HTERT-HM (cell line): ENCODE measurements around a stretch of chr9.

DNA sequence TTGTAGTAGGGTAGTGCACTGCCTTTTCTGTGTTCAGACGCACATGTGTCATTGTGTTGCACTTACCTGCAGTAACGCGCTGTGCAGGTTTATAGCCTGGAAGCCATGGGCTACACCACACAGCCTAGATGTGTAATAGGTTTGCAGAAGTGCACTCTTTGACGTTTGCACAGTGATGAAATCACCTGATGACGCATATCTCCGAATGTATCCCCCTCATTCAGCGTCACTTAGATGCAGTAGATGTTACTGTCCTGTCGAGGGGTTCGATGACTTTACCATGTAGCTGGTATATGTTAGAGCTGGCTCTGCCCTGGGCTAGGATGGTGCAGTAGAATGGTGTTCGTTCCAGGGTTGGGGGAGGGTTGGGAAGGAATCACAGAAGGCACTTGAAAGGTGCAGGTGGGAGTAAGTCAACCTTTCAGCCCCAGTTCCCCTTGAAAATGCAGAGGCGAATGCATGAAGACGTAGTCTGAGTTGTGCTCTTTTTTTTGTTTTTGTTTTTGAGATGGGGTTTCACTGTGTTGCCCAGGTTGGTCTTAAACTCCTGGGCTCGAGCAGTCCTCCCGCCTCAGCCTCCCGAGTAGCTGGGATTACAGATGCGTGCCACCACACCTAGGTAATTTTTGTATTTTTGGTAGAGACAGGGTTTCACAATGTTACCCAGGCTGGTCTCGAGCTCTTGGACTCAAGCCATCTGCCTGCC lies 13.3 kb downstream of the EHMT1 start:
- RRBS = no CpG with 5 or more reads among the region's 17 CpGs

DNA sequence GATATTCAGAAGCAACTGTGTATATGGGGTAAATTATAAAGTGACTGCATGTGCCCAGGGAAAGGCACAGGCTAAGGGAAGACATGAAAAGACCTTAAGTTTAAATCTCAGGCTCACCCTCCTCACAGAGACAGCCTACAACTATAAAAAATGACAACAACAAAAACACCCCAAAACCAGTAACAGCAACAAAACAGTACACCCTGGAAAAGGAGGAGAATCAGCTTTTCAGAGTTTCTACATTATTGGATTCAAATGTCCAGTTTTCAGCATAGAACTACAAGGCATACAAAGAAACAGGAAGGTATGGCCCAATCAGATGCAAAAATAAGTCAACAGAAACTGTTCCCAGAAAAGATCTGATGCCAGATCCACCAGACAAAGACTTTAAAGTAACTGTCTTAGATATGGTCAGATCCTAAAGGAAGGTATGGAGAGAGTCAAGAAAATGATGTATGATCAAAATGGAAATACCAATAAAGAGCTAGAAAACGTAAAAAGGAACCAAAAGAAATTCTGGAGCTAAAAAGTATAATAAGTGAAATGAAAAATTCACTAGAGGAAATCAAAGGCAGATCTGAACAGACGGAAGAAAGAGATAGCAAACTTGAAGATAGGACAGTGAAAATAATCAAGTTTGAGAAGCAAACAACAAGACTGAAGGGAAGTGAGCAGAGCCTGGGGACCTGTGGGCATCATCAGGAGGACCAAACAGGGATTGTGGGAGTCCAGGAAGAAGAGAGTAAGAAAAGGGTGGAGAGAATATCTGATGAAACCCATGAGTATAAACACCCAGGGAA lies 115.2 kb downstream of the EHMT1 start:
- RRBS = no CpG with 5 or more reads among the region's 2 CpGs